Thoracic aorta endothelial cell (primary cell): ENCODE data around the genes KNCN, STIL, SPATA6 and BEND5.

DNA sequence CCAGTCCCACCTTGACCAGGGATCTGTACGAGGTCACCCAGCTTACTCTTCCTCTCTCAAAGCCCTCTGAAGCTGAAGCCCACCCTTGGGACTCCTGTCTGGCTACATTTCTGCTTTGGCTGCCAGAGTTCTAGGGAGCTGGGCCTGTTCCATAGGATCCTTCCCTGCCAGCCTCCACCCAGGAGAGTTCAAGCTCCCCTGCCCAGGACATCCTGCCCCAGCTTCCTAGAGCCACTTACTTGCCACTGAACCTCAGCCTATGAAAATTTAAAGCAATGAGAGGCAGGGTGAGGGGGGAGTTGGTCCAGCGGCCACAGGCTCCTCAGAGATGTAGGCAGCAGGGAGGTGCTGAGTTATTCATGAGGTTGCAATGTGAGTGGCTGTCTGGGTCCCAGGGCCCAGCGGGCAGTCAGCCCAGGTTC is at the start of gene KNCN:
Gene KNCN (minus strand): TSS at position 240 of the 422 bp plus-strand sequence.
- CAGE, long polyA plus RNA, result no peak

GRCh38 chr1:46658251-46658947 is 9.8 kb downstream of the ATPAF1 start:
- CAGE, long polyA plus RNA, result no peak

- CAGE, long polyA plus RNA, result no peak
Measured at GRCh38 chr1:46719558-46720299, 815 bp upstream of the EFCAB14 start.

- CAGE, long polyA plus RNA, result no peak
Measured at GRCh38 chr1:46927735-46928230, 13.5 kb downstream of the CYP4A11 start.

DNA sequence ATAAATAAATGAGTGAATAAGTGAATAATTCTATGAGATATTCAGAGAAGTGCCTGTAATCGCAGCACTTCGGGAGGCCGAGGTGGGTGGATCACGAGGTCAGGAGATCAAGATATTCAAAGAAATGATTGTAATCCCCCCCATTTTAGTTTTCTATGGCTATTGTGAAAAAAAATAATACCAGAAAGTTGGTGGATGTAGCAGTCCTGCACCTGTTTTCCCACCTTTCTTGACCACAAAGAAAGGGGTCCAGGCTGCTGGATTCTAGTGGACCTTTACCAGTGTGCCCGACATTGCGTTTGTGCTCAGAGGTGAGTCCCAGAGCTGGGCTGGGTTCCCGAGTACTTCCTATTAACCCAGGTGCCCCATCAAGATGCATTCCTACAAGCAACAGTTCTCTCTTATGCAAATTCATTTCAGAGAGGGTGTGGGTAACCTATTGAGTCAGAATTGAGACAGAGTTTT is 7.6 kb upstream of the CYP4A22 start:
- CAGE, long polyA plus RNA, result no peak

DNA sequence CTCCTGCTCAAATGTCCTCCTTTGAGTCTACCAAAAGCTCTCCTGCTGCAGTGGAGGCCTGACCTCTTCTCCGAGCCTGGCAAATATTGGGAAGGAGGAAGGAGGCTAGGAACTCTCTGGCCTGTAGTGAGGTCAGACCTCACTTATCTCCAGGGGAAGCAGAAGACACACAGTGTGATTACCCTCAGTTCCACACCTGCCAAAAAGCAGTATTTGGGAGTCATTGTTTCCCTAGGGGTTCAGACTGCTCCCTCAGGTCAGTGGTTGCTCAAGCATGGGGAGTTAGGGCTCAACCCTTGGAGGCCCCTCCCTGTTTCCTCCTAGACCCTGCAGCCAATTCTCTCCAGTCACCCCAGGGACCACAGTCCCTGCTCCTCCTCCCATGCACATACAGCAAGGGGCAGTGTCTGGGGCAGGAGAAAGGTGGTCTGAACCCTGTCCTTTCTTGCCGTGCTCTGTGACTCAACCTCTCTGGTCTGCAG is 1.2 kb downstream of the PDZK1IP1 start:
- CAGE, long polyA plus RNA, result no peak

DNA sequence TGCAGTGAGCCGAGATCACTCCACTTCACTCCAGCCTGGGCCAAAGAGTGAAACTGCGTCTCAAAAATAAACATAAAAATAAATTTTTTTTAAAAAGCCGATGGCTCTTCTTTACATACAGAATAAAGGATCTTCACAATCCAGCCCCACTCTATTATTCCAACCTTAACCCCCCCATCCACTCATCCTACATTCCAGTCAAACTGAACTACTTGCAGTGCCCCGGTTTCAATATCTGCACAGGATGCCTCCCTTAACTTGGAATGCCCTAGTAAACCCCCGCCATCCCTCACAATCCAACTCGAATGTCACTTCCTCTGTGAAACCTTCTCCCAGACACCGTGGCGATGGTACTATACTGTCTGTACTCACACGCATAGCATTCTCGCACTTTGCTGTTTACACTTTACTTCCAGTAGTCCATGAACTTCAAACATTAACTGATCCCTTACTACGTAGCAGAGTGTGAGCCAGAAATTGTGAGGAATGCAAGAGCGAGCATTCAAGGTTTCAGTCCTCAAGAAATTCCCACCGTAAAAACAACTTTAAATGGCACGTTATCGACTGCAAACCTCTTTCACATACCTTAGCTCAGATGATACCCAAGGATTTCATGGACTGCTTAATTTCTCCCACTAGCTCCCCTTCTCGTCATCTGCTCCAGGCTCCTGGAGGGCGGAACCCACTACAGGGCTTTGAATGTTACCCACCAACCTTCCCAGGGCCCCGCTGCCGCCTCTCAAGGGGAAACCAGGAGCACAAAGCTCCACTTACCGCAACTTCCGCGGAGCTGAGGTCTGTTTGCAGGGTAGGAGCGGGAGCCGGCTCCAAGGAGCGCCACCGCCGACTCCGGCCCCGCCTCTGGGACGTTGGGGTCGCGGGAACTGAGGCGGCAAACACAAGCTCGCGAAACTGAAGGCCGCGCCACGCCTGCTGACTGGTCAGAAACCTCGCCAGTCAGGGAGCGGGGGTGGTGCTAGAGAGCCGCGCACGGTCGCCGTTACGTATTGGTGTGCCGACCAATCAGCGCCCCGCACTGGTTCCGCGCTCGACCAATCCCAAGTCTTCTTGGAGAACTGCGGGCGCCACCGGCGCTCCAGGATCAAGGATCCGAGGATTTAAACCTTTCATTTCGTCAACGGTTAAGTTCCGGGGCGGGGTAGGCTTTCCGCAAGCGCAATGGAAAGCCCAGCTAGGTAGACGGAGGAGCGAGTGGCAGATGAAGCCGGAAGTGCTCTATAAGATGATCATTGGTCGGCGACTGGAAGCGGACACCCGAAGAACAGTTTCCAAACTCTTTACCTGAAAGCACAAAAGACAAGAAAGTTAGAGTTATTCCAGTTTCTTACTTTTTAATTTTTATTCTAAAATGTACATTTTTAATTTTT is at the start of gene STIL:
Gene STIL (minus strand): TSS at position 886 of the 1,388 bp plus-strand sequence.
- CAGE, long polyA plus RNA, result no peak

GRCh38 chr1:47390608-47391051 is 25.5 kb upstream of the FOXE3 start:
- CAGE, long polyA plus RNA, result no peak

GRCh38 chr1:47984104-47984586 is 13.0 kb downstream of the TRABD2B start:
- CAGE, long polyA plus RNA, result no peak

GRCh38 chr1:47995712-47995965 is 1.5 kb downstream of the TRABD2B start:
- CAGE, long polyA plus RNA, result no peak

GRCh38 chr1:47996025-47997029 is 858 bp downstream of the TRABD2B start:
- CAGE, long polyA plus RNA, result no peak

GRCh38 chr1:48007017-48007390 is 9.8 kb upstream of the TRABD2B start:
- CAGE, long polyA plus RNA, result no peak

DNA sequence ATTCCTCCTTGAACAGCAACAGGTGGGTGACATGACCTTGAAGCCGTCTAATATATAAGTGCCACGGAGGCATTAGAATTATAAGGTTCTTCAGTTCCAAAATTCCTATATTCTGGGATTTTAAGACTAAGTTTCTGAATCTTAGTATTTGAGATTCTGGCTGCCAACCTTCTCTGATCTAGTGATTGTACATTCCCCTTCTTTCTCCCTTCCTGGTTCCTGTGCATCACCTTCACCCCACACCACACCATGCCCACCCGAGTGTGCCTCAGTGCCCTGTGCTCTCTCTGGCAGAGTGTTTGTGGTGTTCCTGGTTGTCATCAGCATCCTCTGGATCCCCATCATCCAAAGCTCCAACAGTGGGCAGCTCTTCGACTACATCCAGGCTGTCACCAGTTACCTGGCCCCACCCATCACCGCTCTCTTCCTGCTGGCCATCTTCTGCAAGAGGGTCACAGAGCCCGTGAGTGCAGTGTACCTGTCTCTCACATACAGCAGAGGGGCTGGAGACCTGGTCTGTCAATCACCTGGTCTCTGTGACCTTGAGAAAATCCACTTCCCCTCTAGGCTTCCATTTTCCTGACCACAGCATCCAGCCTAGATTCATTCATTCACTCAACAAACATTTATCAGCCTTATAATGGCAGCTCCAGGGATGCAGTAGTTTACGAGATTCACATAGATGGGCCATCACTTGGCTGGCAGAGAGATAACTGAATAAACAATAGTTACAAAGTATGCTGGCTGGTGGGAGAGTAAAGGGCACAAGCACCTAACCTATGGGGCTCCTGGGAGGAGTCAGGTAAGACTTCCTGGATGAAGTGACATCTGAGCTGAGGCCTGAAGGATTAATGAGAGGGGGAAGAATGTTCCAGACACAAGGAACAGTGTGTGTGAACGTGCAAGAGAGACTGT is 15.1 kb downstream of the SLC5A9 start:
- CAGE, long polyA plus RNA, result no peak

DNA sequence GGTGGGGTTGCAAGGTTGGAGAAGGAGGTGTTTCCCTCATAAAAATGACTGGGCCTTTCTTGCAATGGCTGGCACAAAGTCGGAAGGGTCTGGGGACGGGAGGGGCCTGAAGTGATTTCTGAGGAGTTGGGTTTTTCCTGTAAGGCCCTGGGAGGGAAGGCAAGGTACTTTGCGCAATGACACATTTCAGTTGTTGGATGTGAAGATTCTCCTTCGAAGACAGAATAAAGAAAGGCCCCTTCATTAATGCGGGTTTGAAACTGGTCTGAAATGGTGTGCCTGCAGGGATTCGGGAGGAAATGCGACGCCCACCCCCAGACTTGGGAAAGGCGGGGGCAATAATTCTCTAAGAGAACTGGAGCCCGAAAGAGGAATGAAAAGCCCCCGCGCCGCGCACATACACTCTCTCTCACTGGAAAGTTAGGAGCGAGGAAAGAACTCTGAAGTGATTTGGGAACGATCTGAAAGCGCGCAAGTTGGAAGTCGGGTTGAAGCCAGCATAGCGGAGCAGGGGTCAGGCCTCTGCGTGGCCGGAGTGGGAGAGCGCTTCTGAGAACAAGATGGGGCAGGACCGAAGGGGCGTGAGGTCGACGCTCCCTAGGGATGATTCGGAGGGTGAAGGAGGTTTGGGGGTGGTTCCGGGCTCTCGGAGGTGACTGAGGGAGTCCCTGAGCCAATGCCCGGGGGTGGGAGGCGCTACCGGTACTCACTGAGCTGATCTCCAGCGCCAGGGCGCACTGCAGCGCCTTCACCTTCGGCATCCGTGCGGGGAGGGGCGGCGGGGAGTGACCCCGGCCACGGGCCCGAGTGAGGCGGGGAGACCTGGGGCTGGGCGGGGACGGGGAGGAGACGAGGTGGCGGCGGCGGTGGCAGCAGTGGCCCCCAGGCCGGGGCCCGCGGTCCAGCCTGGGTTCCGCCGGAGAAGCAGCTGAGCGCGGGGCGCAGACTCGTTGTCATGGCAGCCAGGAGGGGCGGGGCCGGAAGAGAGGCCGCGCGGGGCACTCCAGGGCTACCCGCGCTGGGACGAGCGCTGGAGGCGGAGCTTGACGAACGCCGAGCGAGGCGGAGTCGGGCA is at the start of gene SPATA6:
Gene SPATA6 (minus strand): TSS at position 957 of the 1,075 bp plus-strand sequence.
- CAGE, long polyA plus RNA, result no peak

DNA sequence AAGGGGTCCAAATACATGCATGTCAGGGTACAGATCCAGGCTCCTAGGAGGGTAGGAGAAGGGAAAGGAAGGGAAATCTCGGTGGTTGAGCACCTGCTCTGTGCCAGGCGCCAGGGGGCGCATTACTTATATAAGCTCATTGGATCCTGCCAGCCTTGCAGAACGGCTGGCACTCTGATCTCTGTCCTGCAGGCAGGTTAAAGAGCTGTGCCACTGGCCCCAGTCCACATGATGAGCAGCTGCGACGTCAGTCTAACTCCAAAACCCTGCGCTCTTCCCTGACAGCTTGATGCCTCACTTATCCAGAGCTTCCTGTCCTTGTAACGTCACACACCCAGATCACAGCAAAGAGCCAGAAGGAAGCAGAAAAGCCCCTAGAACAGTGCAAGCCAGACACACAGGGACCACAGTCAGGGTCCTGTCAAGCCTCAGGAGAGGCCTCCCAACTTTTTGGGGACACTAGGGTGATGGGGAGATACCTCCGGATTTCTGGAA is 99.2 kb downstream of the BEND5 start:
- CAGE, long polyA plus RNA, result no peak

DNA sequence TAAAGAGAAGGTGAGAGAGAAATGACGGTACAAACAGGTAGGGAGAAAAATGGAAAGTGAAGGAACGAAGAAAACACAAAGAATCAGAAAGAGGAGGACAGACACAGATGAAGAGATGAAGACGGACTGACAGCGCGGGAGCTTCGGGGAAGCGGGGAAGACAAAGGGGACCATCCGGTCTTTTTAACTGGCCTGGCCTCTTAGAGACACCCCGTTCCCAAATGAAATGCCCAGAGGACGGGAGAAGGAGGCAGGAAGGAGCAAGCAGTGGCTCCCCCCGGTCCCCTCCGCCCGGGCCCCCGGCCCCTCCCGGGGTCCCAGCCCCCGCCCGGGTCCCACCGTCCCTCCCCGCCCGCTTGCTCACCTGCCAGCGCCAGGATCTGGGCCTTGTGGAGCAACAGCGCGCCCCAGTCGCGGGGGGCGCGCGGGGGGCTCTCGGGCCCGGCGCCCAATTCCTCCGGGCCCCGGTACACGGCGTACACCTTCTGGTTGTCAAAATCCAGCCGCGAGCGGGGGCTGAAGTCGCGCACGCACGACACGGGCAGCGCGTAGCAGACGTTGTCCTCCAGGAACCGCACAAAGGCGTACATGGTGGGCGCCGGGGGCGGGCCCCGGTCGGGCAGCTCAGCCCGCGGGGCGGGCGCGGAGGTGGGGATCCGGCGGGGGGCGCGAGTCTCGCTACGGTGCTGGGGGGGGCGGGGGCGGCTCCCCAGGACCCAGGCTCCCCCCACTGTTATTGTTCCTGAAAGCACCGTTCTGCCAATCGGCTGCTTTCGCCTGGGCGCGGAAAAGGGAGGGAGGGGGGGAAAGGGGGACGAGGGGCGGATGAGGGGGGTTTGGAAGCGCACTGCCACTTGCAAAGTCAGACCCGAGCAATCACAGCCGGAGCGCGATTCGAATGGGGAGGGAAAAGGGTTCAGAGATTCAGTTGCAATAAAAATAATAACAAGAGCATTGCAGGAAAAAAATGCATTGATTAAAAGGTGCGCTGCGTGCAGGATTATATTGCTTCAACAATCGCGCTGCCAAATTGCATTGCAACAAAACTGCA is at the start of gene BEND5:
Gene BEND5 (minus strand): TSS at position 650 of the 1,051 bp plus-strand sequence.
- CAGE, long polyA plus RNA, result no peak

- CAGE, long polyA plus RNA, result no peak
Measured at GRCh38 chr1:50106101-50106416, 2.7 kb upstream of the ELAVL4 start.

GRCh38 chr1:50110122-50110575 is 1.4 kb downstream of the ELAVL4 start:
- CAGE, long polyA plus RNA, result no peak

GRCh38 chr1:50333401-50333996 is 89.7 kb downstream of the DMRTA2 start:
- CAGE, long polyA plus RNA, result no peak

- CAGE, long polyA plus RNA, result no peak
Measured at GRCh38 chr1:50846464-50847101, 113.5 kb downstream of the FAF1 start.